Mesenchymal stem cell of Wharton's jelly (primary cell): ENCODE measurements around a stretch of chr12.

GRCh38 chr12:93061613-93062424 is 132.7 kb upstream of the EEA1 start:
- CAGE, long polyA plus RNA: no peak

- CAGE, long polyA plus RNA: no peak
These were observed 210.9 kb upstream of the NUDT4 start for GRCh38 chr12:93166771-93167333.

GRCh38 chr12:93237136-93237723 is 140.5 kb upstream of the NUDT4 start:
- CAGE, long polyA plus RNA: no peak

DNA sequence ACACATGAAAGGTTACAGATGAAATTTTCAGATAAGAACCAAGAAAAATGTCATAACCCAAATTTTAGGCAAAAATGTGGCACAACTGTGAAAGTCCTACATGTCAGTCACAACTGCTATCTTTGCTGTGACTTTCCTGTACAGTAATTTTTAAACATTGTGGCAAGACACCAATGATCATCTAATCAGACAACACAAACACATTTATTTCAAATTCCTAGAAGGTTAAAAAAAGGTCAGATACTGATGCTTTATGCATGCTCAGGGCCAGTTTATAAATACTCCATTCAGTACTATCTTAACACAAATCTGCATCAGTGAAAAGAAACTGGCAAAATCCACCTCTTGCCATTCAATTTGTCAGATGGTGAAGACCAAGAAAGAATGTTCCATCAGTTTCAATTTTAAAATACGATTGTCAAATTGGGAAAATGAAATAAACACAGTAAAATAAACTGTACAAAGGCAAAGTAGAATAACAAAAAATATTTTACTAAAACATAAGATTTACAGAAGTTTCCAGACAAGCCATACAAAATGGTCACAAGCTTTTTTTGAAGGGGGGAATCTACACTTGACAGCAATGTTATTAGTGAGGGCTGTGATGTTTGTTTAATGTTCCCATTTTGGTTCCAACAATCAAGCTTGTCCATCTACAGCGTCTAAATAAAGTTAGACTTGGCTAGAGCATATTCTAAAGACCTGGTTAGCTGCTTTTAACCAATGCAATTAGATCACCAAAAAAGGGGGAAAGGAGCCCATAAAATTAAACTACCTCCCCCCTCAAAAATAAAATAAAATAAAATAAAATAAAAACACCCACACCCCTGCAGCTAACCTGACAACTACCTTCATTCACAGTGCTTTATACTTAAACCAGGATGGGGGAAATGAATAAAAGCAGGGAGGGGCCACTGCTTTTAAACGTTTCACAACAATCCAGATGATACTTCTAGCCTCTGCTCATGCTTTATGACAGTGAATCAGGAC is 31.5 kb downstream of the NUDT4 start:
- CAGE, long polyA plus RNA: no peak

GRCh38 chr12:93448879-93449184 is 7.1 kb upstream of the UBE2N start:
- CAGE, long polyA plus RNA: no peak

DNA sequence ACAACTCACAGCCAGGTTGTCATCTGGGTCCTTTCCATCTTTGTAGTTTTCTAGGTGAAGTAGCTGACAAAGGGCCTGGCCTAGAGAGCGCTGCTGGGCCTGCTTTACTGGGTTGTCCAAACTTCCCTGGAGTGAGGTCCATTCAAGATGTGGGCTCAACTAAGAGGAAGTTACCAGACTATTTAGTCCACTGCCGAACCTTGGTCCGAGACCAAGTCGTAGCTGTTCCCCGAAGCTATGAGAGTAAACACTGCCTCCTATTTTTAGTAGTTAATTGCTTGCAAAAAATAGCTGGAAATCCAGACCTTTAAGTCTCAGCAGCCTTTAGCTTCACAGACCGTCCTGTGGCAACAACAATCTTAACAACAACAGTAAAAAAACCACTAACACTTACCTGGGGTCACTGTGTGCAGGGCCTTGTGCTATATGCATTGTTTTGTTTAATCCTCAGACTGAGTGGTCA is 30.4 kb downstream of the SOCS2 start:
- CAGE, long polyA plus RNA: no peak

DNA sequence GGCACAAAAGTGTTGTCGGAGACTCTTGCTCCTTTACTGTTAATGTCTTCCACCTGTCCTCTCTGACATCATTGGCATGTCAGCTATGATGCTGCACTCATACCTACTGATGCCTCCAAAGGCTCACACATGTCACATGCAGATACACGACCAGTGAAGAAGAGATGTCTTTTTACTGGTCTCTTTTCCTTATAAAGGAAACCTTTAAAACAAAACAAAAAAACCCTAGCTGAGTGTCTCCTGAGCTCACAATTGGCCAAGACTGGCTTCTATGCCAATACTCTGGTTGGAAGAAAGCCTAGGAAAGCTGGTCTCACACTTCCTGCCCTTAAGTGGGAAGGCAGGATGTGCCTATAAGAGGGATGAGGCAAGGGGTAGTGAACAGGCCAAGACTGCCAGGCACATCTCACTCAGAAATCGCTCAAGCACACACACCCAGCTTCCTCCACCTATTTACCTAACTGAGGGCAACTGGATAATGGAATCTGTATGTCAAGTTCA is 49.9 kb downstream of the SOCS2 start:
- CAGE, long polyA plus RNA: no peak

- CAGE, long polyA plus RNA: no peak
These were observed 52.1 kb upstream of the CRADD start for GRCh38 chr12:93625010-93625601.

GRCh38 chr12:93692677-93693435 is 15.7 kb downstream of the CRADD start:
- CAGE, long polyA plus RNA: no peak

GRCh38 chr12:93727815-93728261 is 50.7 kb downstream of the CRADD start:
- CAGE, long polyA plus RNA: no peak

- CAGE, long polyA plus RNA: no peak
These were observed 83.4 kb downstream of the CRADD start for GRCh38 chr12:93760461-93761106.

GRCh38 chr12:93766674-93767487 is 89.7 kb downstream of the CRADD start:
- CAGE, long polyA plus RNA: no peak

DNA sequence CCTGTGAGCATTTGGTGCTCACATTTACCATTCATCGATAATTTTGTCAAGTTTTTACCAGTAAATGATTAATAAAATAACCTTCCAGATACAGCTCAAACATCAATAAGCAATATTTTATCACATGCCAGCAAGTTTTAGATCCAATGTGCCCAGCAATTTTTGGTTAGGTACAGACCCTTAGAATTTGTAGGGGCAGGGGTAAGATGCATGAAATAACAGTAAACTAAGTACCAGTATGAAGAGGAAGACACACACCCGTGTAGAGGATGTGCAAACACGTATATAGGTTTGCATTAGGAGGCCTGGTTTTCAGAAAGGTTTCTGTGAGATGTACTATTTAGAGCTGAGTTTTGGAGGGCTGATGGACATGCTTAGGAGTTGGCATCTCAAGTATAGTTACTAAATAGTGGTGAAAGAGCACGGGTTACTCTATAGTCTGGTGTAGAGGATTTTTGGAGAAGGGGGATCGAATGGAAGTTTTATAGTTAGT is 98.0 kb downstream of the CRADD start:
- CAGE, long polyA plus RNA: no peak

GRCh38 chr12:93815260-93816014 is 138.3 kb downstream of the CRADD start:
- CAGE, long polyA plus RNA: no peak

- CAGE, long polyA plus RNA: no peak
These were observed 146.4 kb downstream of the CRADD start for GRCh38 chr12:93823531-93824084.

GRCh38 chr12:93849887-93850385 is 172.8 kb downstream of the CRADD start:
- CAGE, long polyA plus RNA: no peak

GRCh38 chr12:94152259-94152829 is 4.0 kb downstream of the PLXNC1 start:
- CAGE, long polyA plus RNA: no peak

GRCh38 chr12:94424911-94425132 is 34.8 kb downstream of the CEP83 start:
- CAGE, long polyA plus RNA: start-site peak on the minus strand at chr12:94424995-94425011, 80 and 22 reads in 2 replicates

DNA sequence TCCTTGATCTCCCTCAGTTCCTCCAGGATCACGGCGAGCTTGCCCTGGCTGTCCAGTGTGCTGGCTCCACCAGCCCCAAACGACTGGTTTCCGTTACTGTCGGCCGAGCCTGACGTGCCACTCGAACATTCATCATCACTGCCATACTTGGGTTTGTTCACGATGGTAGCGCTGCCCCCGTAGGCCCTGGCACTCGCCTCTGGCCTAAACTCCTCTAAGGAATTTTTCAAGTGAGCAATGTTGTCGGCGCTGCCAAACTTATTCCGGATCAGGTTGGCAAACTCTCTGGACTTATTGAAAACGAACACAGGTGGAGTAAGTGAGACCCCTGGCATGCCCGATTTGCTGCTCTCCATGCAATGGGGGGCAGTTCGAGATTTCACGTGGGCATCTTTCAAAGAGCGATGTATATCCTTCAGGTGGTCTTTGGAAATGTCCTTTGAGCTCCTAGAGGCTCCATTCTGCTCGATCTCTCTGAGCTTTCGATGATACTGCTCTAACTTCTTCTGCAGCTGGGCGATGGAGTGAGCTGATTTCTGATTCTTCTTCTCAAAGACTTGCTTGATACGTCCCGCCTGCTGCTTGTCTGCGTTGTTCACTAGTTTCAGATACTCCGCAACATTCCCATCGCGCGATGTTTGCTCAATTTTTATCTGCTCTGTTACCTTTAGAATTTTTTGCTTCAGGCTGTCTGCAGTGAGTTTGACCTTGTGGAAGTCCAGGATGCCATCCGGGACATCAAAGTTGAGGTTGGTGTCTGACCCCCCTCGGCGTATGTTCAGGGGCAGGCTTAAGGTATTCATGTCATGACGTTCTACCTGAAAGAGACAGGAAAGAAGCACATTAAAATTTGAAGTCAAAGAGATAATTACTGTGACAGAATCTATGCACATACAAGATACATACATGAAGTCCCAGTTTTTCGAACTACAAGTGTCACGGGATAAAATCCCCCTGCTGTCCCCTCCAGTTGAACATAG is 68.3 kb downstream of the TMCC3 start:
- CAGE, long polyA plus RNA: no peak

- CAGE, long polyA plus RNA: no peak
These were observed 63.4 kb downstream of the TMCC3 start for GRCh38 chr12:94586973-94587401.